Islet of Langerhans (tissue), 1 donor: ENCODE data around the gene NPC1.

GRCh38 chr18:22173787-22174888 is 4.7 kb downstream of the GATA6 start:
- RRBS, result no CpG with 5 or more reads among the region's 19 CpGs

DNA sequence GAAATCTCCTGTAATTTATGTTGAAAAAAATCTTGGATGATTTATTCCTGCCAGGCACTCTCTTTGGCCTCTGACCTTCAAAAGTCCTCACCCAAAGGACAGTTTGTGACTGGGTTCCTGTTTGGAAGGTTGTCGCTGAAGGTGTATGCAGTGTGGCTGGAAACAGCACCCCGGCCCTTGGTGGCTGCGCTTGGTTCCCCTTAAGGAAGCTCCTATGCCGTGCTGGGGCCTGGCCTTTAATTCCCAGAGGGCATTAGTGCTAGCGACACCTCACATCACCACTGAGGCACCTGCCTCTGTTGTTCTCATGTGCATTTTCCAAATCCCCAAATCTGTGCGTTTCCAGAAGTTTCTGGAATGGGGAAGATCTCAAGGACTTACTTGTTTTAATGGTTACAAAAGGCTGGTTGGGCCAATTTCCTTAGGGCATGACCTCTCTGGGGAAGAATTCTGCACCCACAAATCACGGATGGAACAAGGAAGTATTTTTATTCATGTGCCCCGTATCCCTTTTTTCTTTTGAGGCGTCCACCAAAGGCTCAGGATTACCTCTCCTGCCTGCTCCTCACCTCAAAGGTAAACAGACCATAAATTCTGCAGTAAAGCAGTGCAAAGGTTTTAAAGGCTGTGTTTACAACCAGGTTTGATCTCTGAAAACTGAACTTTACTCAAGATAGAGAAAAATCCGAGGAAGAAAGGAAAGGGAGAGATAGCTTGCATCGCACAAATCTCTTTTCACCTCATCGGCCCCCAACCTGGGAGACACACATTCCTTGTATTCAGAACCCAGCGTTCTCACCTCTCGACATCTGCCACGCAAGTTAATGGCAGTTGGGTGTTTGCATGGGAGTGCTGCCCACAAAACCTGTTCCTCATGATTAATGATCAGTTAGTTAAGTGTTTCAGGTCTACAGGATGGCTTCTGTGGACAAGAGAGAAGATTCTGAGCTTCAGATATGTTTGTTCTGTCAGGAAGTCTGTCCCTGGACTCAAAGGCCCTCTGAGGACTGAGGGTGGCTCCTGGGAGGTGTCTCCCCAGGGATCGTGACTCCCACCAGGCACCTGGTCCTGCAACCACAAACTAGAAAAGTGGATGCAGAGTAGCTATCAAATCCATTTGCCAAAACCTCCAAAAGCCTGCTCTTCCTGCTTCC is 72.4 kb downstream of the GATA6 start:
- RRBS, result no CpG with 5 or more reads among the region's 16 CpGs

GRCh38 chr18:22335653-22336220 is 82.0 kb downstream of the CTAGE1 start:
- RRBS, result no CpG with 5 or more reads among the region's 15 CpGs

- RRBS, result no CpG with 5 or more reads among the region's 11 CpGs
These were observed 222.0 kb upstream of the RBBP8 start for GRCh38 chr18:22710789-22711810.

- RRBS, result no CpG with 5 or more reads among the region's 2 CpGs
These were observed 18.5 kb upstream of the RBBP8 start for GRCh38 chr18:22914654-22914987.

DNA sequence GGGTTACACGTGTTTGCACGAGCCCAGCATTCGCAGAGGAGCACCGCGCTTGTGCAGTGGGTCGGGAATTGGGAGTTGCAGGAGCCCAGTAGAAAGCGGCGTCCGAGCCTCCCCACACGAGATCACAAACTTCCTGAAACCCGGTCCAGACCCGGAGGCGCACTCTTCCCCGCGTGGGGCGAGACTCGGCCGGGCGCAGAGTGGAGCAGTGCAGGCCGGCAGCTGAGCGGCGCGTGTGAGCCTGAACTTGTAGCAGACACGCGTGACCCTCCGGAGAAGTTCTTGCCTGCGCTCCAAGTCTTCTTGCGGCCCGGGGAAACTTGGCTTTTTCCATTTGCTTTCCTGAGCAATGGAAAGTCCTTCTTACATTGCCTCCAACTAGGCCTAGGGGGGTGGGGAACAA is 1.5 kb downstream of the CABLES1 start:
- RRBS, result 32% methylated on average over 17 of the region's 29 CpGs

DNA sequence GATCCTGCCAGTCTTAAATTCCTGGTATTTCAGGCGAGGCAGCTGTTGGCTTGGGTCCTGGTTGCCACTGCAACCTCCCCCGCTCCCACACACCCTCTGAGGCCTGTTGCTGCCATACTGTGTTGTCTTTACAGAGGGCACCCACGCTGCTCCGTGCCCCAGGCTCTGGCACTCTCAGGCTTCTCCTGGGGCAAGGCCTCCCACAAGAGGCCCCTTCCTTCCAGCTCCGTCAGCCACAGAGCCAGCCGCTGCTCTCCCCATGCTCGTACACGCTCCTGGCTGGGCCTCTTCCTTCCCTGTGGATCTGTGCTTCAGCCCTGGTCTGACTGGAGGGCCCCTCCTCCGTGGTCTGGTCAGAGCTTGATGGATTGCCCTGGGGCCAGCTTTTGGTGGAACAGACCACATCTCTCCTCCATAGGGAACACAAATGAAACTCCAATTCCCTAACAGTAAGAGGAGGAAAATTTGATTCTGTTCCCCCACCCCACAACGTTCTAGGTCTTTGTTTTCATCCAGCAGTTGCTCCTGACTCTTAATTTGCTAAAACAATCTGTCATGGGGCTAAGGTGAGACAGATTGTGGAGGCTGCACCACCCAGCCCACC is 8.7 kb downstream of the CABLES1 start:
- RRBS, result no CpG with 5 or more reads among the region's 10 CpGs

DNA sequence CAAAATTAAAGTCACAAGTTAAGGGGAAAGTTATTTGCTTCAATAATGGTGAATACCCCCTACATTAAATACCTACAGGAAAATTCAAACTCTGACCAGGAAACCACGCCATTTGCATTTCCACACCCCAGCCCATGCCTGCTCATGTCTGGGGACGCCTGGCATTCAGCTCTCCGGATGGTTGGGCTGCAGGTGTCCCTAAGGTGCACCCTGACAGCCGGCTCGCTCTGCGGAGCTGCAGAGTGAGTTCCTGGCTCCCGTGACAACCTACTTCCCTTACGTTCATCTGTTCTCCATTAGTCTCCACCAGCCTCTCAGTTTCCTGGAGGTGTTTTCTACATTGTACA is 107.3 kb downstream of the TMEM241 start:
- RRBS, result 50% methylated on average over 1 of the region's 8 CpGs

DNA sequence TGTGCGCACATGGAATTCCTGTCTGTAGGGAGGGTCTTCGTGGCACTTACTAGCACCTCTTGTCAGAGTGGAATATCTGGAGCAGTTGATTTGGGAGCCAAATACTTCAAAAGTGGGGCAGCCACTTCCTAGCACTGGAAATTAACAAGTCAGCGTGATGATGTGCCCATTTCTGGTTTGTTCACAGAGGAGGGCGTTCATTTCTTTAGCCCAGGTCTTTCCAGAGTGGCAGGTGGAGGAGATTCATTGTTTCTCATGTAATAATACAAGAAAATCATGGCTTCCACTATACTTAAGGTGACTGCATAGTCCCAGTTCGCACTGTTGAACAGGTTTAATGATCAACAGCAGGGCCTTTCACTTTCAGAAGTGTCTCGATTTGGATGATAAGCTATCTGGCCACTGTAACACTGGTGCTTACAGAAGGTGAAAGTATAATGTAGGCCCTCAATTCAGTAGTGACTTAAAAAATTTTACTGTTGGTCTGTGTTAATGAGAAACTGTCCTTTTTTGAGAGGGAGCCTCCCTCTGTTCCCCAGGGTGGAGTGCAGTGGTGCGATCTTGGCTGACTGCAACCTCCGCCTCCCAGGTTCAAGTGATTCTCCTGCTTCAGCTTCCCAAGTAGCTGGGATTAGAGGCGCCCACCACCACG is 1.4 kb downstream of the RMC1 start:
- RRBS, result no CpG with 5 or more reads among the region's 10 CpGs

DNA sequence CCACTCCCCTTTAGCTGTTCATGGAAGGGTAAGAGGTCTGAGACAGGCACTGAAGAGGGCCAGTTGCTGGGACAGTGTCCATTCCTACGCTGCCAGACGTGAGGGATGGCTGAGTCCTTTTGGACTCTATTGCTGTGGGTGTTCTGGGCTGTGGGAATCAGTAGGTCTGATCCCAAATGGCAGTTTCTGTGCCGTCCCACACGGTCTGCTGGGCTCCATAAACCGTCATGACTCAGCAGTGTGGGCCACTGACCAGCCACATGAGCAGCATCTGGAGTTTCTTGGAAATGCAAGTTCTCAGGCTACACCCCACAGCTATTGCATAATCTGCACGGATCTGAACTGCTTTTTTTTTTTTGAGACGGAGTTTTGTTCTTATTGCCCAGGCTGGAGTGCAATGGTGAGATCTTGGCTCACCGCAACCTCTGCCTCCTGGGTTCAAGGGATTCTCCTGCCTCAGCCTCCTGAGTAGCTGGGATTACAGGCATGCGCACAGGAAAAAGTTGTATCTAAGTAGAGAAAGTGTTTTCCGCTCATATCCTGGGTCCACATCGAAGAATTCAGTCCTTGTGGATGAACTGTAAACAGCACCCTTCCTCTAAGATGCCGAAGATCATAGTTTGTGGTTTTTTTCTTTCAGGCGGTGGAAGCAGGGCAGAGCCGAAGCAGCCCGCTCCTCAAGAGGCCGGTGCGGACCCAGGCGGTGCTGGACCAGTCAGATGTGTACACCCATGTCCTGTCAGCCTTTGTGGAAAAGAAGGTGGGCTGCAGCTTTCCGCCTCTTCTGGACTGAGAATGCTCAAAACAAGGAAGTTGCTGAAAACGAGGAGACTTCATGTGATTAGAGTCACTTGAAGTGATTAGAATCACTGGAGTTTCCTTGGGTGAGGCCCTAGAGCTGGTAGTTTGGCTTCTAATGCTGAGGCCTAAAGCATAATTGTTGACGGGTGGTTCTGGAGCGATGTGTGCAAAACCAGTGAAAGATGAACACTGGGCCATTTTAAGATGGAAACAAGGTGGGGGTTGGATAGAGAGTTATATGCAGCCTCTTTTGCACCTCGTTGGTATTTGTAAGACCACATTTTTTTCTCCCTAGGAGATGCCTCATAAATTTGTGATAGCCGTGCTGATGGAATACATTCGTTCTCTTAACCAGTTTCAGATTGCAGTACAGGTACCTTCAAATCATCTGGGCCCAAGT is 25.6 kb downstream of the RMC1 start:
- RRBS, result no CpG with 5 or more reads among the region's 25 CpGs

GRCh38 chr18:23586196-23587291 is at the start of gene NPC1:
Gene NPC1 (minus strand): TSS chr18:23586506.
- RRBS, result 3% methylated on average over 58 of the region's 104 CpGs

DNA sequence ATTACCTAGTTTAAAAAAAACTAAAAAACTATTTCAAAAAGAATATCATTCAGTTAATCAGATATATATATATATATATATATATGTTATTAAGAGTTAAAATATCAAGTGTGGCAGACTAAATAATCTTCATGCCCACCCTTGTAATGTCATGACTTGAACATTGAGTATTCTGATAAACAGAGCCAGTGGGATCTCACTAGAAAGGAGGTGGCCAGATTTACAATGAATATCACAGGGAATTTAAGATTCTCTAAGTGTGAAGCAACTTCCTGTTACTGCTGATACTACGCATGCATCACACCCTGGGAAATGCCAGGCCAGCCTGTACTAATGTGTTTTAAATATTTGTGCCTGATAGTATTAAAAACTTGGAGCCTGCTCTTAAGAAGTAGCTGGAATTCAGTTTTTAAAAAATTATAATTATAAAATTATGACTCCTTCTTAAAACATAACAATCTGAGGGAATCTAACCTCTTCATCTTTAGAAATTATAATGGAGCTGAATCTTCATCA is 148.3 kb downstream of the LAMA3 start:
- RRBS, result no CpG with 5 or more reads among the region's 1 CpG

DNA sequence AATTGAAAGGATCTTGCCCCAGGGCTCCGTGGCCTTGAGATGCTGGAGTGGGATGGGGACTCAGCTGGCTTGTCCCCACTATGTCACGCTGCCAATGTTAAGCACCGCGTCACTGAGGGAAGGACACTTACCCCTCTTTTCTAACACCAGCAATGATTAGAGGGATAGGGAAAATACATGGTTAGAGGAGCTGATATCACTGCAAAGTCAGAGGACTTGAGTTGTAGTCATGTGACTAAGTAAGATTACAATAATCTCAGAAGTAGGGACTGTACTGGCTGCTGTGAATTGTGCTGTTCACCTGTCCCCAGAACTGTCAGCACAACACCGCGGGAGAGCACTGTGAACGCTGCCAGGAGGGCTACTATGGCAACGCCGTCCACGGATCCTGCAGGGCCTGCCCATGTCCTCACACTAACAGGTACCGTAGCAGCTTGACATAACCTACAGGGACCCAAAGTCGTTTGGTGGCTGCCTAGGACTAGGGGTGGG is 132.9 kb upstream of the TTC39C start:
- RRBS, result no CpG with 5 or more reads among the region's 12 CpGs

DNA sequence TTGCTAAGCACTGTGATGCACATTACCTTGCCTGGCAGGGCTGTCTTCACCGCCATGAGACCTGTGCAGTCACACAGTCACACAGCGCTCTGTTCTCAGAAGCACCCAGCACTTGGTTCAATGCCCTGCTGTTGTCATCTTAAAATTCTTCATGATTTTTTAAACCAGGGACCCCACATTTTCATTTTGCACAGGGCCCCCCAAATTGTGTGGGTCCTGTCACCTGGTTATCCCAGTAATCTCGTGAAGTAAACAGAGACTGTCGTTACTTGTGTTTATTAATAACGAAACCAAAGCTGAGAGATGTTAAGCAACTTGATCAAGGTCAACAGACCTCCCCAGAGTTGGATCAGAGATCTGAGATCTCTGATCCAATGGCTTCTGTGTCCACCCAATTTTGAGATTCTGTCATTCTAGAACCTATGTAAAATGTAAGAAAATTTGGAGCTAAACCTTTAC is 13.9 kb upstream of the TTC39C start:
- RRBS, result no CpG with 5 or more reads among the region's 5 CpGs

- RRBS, result no CpG with 5 or more reads among the region's 5 CpGs
These were observed 13.2 kb upstream of the TTC39C start for GRCh38 chr18:24001378-24001816.

GRCh38 chr18:24011109-24011774 is 3.3 kb upstream of the TTC39C start:
- RRBS, result no CpG with 5 or more reads among the region's 3 CpGs

- RRBS, result no CpG with 5 or more reads among the region's 13 CpGs
These were observed 1.4 kb downstream of the TTC39C start for GRCh38 chr18:24015805-24016453.

DNA sequence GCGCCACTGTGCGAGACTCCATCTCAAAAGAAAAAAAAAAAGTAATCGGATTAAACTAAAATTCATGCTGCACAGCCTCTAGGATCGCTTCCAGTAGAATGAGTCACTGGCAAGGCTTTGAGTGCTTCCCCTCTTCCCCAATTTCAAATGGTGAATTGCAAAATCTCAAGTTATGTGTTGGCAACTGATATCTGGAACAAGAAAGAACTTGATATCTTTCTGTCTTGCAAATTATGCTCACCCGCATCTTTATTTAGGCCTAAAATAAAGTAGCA is 12.6 kb downstream of the TTC39C start:
- RRBS, result no CpG with 5 or more reads among the region's 5 CpGs

DNA sequence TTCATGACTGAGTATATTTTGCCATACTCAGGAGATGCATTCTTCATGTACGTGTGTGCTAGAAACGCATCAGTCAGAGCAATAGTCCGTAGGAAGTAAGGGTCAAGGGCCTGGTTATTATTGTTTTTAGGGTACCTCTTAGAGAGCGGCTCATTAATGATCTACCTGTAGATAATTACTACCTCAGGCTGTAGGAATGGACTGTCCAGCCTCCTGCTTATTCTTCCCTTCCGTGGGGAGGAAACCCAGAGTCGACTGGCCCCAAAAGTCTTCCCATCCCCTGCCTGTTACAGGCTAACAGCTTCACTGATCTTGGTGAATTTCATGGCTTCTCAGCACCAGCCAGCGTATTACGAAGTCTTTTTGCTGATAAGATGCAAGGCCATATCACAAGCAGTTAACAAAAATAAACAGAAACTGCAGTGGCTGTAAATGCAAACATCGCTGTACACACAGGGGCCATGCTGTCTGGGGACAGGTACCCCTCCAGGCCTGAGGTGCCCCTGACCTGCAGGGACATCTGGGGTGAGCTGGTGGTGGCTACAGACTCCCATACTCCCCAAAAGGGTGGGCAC is 36.5 kb downstream of the TTC39C start:
- RRBS, result no CpG with 5 or more reads among the region's 9 CpGs

GRCh38 chr18:24114927-24115744 is 23.7 kb upstream of the CABYR start:
- RRBS, result no CpG with 5 or more reads among the region's 5 CpGs